ENCODE data around the gene CMKLR2.

DNA sequence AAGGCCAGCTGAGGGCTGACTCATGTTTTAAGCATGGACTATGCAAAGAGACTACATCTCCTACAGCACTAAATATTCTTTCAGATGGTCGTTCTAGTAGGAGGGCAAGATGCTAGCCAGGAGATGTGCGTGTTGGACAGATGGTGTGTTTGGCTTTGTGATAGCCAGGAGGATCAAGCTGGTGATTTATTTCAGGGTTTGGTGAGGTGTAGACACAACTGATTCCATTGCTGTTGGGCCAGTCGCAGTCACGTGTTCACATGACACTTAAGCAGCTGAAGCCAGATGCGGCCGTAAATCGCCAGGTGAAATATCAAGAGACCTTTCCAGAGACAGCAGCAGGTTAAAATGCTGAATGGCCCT is 75.9 kb downstream of the NRP2 start:
- PRO-cap: no peak

DNA sequence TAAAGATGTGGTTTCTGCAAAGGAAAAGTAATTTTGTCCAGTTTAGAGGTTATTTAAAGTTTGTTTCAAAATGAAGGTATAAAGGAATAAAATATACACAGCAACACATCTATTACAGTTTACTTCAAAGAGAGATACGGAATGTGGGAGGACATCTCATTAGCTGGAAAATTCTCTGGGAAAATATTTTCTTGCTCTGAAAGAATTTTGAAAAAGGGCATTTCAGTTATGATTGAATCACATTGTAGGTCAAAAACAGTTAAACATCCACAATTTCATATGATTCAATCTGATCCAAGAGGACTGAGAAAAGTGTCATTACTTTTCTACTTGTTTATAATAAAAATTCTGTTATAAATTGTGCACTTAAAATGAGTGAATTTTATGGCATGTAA is 111.3 kb downstream of the INO80D start:
- PRO-cap: no peak

GRCh38 chr2:206022796-206023037 is 63.3 kb downstream of the INO80D start:
- PRO-cap: no peak

DNA sequence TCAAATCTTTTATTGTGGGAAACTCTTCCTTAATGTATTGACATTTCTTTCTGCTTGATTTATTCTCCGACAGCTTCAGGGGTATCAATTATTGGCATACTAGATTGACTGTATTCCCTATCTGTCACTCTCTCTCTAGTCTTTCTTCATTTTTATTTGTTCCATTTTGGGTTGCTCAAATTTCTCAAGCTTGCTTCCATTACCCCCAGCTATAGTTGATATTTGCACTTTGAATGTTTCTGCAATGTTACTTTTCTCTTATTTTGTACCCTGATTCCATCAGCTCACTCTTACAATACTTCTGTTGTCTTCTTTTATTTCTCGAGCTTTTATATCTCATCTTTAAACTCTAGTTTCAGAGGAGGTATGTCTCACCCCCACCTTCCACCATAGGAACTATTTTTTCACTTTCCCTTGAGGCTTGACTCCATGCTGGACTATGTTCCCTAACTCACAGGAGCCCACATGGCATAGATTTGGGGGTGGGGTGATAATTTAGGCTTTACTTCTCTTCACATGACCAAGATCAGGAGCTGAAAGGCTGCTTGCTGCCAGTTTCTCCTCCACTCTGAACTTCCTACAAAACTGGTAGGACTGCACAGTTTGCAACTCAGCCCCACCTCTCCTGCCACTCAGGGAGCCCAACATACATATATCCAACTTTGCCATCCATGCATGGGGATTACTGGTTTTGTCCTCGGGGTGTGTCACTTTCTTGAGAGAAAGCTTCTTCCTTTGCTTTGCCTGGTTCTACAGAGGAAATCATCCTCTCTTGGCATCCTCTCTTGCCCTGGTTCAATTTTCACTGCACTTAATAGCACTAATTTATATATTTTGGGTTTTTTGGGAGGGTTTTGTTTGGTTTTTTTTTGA is 14.3 kb downstream of the INO80D start:
- PRO-cap: no peak

DNA sequence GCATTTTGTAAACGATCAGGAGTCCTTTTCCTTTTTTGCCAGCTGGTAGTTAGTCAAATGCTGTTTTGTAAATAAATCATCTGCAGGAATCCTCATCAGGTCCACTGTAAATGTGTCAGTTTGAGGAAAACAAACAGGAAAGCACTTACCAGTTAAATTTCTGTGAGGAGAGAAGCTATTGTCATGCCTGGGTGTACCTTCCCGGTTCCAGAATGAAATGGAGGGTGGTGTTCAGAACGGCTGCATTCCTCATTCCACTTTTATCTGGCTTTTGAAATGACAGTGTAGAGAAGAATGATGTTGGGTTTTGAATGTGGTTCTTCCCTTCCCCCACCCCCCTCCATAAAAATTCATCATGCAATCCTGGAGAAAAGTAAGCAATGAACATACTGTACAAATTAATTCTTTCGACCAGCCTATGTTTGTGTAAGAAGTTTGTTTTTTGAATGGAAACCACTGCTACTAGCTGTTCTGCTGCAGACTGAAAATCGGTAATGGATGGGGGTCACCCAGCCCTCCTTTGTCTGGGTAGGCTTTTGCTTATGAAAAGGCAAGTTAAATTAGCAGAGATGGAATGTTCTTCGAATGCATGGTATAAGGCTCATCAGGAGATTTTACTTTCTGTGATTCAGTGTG is at the start of gene CMKLR2:
Gene CMKLR2 (minus strand): TSS at position 214 of the 636 bp plus-strand sequence.
- PRO-cap: no peak

GRCh38 chr2:207037496-207038202 is 98.3 kb downstream of the CPO start:
- PRO-cap: no peak

- PRO-cap: no peak
Observed at GRCh38 chr2:207073498-207074148, 92.1 kb downstream of the KLF7 start.

GRCh38 chr2:207082540-207083101 is 83.1 kb downstream of the KLF7 start:
- PRO-cap: no peak

DNA sequence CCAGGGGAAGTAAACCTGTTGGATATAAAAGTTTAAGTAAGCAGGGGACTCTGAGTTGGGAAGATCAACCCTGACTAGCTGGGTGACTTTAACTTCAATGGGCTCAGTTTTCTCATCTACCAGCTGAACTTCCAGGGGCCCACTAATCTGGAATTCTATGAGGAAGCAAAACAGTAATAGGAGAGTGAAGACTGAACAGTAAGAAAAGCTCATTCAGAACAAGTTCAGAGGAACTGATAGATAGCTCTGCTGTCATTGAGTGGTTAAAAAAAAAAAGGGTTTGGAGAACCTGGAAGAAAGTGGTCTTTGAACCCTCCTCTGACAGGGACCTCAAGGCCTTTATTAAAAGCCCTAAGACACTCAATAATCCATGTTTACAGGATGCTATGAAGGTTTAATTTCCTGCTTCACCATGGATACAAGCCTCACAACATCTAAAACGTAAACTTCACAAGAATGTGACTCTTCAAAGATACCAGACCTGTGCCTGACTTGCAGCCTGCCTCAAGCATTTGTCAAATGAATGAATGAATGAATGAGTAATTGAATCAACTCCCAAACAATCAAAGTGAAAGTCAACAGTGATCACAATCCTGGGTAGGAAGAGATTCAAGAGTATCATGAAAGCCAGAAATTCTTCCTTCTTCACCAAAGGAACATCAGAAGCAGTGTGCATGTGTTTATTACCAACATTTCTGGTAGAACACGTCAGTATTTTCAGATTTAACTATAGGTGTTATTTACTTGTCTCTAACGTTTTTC is 30.5 kb downstream of the KLF7 start:
- PRO-cap: no peak

GRCh38 chr2:207226874-207228064 is 61.5 kb upstream of the KLF7 start:
- PRO-cap: no peak

DNA sequence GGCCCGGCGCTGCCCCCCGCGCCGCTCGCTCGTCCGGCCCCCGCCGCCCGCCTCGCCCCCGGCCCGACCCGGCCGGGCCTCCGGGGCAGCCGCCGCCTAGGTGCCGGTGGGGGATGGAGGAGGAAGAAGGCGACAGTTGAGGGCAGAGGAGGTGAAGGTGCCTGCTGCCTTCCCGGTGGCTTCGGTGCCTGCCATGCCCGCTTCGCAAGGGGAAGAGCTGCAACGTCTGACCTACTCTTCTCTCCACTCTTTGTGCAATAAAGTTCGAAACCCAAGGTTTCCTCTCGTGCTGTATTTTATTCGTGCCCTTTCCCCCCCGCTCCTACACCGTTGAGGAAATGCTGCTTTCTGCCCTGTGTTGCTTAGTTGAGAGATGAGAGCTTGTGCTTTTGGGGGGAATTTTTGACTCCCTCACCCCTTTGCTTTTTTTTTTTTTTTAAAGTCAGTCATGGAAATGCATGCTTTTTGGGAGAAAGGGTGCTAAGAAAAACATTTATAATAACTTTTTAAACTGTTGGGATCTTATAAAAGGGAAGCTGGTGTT is 858 bp downstream of the CREB1 start:
- PRO-cap: bidirectional peak, plus-strand start at position 135 of the sequence, minus-strand start at position 54 of the sequence; bidirectional peak, plus-strand start at position 194 of the sequence, minus-strand start at position 252 of the sequence; bidirectional peak, plus-strand start outside the sequence, minus-strand start at position 350 of the sequence

GRCh38 chr2:207743002-207744217 is 26.3 kb downstream of the FZD5 start:
- PRO-cap: no peak

- PRO-cap: no peak
Observed at GRCh38 chr2:207759963-207760847, 9.5 kb downstream of the FZD5 start.

GRCh38 chr2:207762915-207764105 is 6.4 kb downstream of the FZD5 start:
- PRO-cap: no peak

DNA sequence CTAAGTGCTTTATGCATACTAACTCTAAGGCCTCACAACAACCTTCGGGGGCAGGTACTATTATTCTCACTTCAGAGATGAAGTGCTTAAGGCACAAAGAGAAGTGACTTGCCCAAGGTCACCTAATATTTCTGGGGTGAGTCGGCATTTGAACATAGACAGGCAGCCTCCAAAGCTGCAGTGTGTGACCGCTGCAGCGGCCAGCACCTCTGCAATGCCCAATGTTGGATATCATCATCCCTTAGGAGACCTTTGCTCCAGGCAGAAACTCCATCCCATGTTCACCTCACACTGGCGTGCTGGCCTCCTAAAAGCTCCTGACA is 127.7 kb upstream of the FZD5 start:
- PRO-cap: no peak

GRCh38 chr2:207897768-207898439 is 127.4 kb downstream of the PLEKHM3 start:
- PRO-cap: no peak

DNA sequence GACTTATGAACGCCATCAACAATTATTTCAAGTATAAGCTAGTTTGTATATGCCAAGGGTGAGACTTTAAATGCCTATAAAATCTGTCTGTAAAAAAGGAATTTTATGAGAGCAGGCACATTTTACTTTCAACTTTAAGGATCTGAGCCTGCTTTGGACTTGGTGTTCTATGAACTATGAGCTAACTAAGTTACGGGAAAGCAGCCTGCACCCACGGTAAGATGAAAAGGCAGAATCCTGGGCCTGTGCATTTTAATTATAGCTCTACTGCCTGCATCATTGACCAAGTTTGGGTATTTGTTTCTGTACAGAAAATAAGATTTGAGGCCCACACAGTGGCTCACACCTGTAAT is 95.4 kb downstream of the PLEKHM3 start:
- PRO-cap: no peak

- PRO-cap: unidirectional peak, minus-strand start at chr2:207939501
Observed at GRCh38 chr2:207939252-207939598, 86.1 kb downstream of the PLEKHM3 start.

- PRO-cap: no peak
Observed at GRCh38 chr2:208001135-208001887, 24.0 kb downstream of the PLEKHM3 start.

DNA sequence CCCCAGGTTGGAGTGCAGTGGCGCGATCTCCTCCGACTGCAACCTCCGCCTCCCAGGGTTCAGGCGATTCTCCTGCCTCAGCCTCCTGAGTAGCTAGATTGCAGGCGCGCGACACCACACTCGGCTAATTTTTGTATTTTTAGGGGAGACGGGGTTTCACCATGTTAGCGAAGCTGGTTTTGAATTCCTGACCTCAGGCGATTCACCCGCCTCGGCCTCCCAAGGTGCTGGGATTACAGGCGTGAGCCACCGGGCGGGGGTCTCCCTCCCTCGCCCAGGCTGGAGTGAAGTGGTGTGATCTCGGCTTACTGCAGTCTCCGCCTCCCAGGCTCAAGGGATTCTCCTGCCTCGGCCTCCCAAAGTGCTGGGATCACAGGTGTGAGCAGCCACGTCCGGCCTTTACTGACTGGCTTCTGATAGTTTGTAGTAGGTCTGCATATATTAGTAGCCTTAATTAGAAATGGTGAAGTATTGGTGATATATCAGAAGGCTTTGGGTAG is 1.5 kb downstream of the PIKFYVE start:
- PRO-cap: no peak